Panc1 (cell line): ENCODE measurements around a stretch of chr11.

- RRBS, 2 experiments = no CpG with 5 or more reads among the region's 13 CpGs
Observed at GRCh38 chr11:134583988-134584333, 171.9 kb upstream of the B3GAT1 start.